ENCODE measurements around the genes ZNF431, ZNF100, ZNF99 and ZNF675.

DNA sequence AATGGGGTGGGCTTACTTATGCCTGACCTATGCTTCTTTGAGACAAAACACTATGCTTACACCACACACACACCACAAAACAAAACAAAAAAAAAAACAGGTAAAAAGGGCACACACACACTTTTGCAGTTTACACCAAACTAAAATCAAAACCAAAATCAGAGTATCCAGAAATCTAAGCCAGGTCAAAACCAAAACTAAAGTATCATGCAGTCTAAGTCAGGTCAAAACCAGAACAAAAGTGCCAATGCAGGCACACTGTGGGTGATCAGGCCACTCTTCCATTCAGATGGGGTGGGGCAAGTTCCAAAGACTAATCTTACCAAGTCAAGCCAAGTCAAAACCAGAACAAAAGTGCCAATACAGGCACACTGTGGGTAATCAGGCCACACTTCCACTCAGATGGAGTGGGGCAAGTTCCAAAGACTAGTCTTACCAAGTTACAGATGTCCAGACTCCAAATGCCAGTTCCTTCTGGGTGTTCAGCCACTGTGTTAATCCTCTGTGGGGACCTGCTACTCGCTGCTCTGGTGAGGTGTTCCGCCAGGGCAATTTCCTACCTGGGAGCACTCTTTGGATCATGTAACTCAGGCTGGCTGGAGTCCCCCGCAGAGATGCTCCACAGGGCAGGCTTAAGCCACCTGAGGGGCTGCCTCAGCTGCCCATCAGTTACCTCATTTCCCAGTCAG is 134.0 kb downstream of the ZNF737 start:
- RRBS: no CpG with 5 or more reads among the region's 3 CpGs

DNA sequence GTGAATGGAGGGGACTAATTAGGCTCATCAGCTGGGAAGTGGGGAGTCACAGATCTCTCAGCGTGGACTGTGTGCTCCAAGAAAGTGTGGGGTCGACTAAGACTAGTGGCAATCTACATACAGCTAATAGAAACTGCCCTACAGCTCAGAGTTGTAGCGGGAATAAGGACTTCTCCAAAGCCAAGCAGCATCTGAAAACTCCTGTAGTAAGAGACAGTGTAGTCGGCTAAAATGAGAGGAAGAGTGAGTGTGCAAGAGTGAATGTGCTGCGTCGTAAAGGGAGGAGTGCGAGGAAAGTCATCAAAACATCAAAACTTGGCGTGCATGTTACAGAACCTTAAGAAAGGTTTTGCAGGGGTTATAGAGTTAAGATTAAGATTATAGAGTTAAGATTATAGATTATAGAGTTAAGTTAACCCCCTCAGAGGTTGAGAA is 46.6 kb upstream of the ZNF737 start:
- RRBS: no CpG with 5 or more reads among the region's 8 CpGs

GRCh38 chr19:20664386-20664912 is 3.1 kb upstream of the ZNF626 start:
- RRBS: no CpG with 5 or more reads among the region's 11 CpGs

GRCh38 chr19:21087798-21088306 is 5.8 kb downstream of the ZNF714 start:
- RRBS: no CpG with 5 or more reads among the region's 3 CpGs

GRCh38 chr19:21141611-21142832 is at the start of gene ZNF431:
Gene ZNF431, plus strand, starts transcription at chr19:21142040.
- RRBS: no CpG with 5 or more reads among the region's 39 CpGs

DNA sequence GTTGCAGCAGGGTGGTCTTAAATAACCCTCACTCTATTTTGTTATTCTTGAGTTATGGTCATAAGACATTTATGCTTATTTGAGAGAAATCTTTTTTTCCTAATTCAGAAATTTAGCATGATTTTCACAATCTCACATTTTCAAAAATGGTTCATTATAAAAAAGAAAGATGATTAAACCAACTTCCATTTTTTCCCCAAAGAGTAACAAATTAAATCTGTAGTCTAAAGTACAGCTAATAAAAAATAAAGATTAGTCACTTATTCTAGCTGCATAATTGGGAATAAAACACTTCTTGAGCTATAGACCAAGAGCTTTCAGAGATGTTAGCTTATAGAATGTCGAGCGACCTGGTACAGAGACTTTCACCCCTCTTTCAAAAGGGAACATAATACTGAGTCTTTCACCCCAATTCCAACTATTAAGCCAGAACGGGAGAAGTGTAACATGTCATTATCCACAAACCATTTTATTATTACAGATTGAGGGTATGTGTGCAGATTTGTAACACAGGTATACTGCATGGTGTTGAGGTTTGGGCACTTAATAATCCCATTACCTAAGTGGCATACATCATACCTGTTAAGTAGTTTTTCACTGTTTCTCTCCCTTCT is 46.7 kb downstream of the ZNF708 start:
- RRBS: no CpG with 5 or more reads among the region's 3 CpGs

GRCh38 chr19:21439110-21440190 is 42.5 kb downstream of the ZNF493 start:
- RRBS: no CpG with 5 or more reads among the region's 11 CpGs

DNA sequence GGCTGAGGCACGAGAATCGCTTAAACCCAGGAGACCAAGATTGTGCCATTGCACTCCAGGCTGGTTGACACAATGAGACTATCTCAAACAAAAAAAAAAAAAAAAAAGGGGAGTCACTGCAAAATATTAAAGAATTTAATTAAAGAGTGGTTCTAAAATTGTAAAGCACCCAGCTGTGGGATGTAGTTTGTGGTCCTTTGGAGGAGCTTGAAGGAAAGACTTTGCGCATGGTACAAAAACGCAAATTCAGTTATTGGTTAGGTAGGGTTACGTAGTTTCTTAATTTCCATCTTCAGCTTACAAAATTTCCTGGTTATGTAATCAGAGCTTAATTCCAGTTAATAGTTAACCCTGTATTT is 932 bp downstream of the ZNF429 start:
- RRBS: no CpG with 5 or more reads among the region's 5 CpGs

DNA sequence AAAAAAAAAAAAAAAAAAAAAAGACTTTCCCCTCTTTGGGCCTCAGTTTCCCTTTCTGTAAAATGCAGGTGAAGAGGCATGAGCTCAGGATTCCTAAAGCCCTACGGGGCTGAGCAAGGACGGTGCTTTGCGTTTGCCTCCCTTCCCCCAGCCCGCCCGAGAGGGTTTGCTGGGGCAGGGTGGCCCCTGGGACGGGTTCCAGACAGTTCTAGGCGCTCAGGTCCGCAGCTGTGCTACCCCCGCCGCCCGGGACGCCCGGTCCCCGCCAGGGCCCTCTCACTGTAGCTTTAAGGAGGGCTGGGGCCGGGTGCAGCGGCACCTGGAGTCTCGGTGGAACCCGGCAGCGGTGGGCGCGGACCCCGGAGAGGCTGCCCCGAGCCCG is 80.8 kb downstream of the ZNF429 start:
- RRBS: no CpG with 5 or more reads among the region's 24 CpGs

DNA sequence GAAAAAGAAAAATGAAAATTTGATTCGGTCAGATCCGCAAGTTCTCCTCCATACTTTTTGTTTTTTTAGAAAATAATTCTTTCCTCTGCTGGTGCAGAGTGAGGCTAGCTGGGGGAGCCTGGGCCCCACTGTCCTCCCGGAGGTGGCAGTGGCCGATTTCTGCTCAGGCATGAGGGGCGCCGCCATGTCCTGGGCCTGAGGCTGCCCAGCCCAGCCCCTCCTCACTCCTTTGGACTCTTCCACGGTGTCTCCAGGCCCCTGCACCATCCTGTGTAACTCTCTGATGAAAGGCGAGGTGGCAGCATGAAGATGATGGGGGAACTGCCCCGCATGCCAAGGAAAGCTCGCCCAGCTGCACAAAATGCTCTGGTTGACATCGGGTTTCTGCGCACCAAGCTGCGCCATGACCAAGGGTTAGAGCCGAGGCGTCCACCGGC is 58.2 kb downstream of the ZNF100 start:
- RRBS: no CpG with 5 or more reads among the region's 16 CpGs

GRCh38 chr19:21766699-21767998 is at the start of gene ZNF100:
Gene ZNF100, minus strand, starts transcription at chr19:21767579.
- RRBS: no CpG with 5 or more reads among the region's 54 CpGs

- RRBS: no CpG with 5 or more reads among the region's 1 CpG
Measured at GRCh38 chr19:22028594-22028943, 17.8 kb upstream of the ZNF208 start.

DNA sequence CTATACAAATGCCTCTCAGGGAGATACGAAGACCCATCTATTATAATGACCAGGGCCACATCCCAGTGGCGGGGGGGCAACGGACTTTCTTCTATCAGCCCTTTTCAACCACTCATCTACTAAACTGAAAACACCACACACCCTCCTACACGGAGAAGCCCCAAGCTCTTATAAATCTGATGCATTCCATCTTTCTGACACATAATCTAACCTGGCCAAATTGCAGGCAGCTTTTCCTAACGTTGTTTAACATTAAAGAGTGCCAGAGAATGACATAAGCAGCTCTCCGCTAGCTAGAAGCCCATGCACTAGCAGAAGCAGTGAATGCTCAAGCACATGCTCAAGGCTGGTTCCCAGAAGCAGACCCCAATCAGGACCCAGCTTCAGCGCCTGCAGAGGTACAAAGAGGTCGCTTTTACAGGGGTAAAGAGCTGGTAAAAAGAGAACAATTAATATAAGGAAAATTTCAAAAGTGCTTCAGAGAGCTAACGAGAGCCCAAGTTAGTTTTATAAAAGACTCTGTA is 104.7 kb upstream of the ZNF98 start:
- RRBS: no CpG with 5 or more reads among the region's 9 CpGs

- RRBS: no CpG with 5 or more reads among the region's 27 CpGs
Measured at GRCh38 chr19:22783817-22784357, at the start of gene ZNF99. Gene ZNF99, minus strand, starts transcription at chr19:22784151.

- RRBS: no CpG with 5 or more reads among the region's 2 CpGs
Measured at GRCh38 chr19:23347633-23348192, 47.6 kb downstream of the ZNF91 start.

GRCh38 chr19:23467707-23468132 is 72.4 kb upstream of the ZNF91 start:
- RRBS: no CpG with 5 or more reads among the region's 1 CpG

- RRBS: no CpG with 5 or more reads among the region's 12 CpGs
Measured at GRCh38 chr19:23687096-23687508, at the start of gene ZNF675. Gene ZNF675, minus strand, starts transcription at chr19:23687212.

DNA sequence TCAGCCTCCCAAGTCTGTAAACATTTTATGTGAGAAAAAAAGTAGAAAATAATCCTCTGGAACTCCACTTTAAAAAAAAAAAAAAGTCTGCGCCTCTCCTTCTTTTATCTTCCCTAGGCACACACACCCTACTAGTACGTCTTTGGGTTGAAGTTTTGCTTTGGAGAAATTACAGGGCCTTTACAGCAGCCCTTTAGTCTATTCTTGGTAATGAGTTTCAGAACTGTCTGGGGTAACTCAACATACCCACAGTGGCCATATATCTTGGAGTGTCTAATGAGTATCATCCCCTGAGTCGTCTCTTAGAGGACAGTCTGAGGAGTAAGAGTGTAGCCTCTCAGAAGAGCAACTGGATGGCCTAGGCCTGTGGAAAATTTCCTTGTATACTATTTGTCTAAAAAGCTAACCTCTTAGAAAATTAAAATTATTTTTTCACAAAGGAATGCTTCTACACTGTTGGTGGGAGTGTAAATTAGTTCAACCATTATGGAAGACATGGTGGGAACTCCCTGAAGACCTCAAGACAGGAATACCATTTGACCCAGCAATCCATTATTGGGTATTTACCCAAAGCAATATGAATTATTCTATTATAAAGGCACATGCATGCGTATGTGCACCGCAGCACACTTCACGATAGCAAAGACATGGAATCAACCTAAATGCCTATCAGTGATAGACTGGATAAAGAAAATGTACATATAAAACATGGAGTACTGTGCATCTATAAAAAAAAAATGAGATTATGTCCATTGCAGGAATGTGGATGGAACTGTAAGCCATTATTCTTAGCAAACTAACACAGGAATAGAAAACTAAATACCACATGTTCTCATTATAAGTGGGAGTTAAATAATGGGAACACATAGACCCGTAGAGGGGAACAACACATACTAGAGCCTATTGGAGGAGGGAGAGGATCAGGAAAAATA is 2.2 kb downstream of the RPSA2 start:
- RRBS: no CpG with 5 or more reads among the region's 7 CpGs

DNA sequence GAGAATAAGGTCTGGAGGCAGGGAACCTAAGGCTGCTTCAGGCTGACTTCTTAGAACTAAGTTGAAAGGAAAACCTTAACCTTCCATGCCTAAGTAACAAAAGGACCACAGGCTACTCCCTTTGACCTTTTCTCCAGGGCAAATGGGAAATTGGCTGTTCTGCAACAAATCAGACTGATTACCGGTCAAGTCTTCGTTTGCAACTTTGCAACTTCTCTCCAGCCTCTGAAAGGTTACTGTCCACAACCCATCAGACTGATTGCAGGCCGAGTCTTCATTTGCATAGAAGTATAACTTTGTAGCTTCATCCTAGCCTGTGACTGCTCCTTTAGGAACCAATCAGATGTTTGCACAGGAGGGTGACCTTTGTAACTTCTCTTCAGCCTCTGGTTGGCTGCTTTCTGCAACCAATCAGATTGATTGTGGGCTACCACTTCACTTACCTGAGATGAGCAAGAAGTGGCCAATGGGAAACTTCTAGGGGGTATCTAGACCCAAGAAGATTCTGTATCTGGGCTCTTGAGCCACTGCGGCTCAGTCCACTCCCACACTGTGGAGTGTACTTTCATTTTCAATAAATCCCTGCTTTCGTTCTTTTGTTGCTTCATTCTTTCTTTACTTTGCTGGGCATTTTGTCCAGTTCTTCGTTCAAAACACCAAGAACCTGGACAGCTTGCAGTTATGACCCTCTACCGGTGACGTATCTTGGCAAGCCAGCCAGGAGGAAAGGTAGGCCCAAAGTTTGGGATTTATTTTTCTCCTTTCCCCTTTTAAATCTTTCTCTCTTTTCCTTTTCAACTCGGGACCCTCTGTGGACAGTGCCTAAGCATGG is 768.0 kb downstream of the UQCRFS1 start:
- RRBS: no CpG with 5 or more reads among the region's 9 CpGs

GRCh38 chr19:28468661-28469065 is 744.3 kb downstream of the UQCRFS1 start:
- RRBS: no CpG with 5 or more reads among the region's 6 CpGs